Gastrocnemius medialis (tissue), 3 donors: ENCODE measurements around the gene NFATC2IP.

DNA sequence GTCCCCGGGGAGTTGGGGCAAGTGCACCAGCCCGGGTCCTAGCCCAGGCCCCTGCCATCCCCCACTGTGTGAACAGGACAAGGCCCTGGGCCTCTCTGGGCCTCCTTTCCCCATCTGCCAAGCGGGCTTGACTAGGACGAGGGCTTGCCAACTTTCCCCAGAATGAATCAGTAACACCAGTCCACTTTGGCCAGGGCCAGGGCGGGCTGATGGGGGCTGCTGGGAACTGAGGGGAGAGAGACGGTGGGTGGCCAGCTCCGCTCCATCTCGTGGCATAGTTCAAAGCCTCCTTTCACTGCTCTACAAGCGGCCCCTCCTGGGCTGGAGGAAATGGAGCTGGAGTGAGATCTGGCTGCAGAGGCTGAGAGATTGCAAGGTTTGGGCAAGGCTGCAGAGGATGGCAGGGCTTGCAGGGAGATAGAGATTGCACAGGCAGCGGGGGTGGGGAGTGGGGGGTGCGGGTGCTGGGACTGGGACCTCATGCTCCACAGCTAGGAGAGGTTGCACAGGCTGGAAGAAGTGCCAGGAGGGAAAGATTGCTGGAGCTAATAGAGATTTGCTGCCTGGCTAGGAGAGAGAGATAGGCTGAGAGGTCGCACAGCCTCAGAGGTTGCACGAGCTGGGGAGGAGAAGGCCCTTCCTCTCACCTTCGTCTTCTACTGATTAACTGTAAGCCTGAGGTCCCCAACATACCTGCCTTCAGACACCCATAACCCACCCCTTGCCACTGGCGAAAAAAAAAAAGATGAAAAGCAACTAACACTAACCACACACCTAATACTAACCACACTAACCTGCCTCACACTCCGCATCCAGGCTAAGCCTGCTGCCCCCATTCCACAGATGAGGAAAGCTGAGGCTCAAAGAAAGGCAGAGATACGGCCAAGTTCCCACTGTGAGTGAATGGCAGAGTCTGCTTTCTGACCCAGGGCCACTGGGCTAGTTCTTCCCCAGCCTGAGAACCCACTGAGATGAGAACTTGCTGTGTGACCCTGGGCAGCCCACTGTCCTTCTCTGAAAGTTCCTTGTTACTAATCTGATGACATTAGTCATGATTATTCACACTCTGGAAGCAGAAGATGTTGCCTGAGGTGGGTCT lies 4.3 kb downstream of the IL21R start:
- PRO-cap, result no peak
- RAMPAGE, long total RNA, 3 experiments, result no peak in any of the 3 experiments

DNA sequence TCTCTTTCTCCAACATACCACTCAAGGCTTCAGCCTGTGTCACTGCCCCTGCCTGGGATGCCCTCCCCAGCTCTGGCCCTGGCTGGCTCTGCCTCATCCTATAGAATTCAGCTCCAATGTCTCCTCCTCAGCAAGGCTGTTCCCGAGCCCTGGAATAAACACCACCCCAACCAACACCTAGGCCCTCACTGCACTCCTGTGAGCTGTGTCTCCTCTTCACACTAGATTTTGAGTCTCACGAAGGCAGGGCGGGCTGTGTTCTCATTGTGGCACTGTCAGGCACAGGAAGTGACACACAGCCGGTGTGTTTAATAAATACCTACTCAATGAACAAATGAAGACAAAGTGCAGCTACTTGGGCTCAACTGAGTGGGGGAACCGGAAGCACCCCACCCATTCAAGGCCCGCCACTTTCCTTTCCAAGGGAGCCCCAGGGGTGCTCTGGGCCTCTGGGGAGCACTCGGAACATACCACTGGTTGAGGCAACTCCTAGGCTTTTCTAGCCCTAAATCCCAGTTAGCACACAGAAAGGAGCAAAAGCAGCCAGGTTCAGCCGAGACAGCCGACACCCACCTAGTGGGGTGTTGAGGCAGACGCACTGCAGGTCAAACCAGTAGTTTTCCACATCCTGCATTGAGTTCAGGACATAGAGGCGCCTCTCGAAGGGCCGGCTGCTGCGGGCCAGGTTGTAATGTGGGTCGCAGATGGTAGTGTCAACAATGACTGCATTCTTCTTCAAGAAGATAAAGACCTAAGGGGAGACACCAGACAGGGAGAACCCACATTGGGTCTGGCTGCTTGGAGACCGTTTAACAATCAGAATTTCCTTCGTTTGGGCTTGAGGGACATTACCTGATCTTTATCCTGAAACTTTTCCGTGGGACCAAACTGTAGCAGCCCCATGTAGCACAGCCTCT lies 57.7 kb downstream of the GTF3C1 start:
- PRO-cap, result unidirectional peak, minus-strand start at position 236 of the sequence
- RAMPAGE, long total RNA, 3 experiments, result no peak in any of the 3 experiments

DNA sequence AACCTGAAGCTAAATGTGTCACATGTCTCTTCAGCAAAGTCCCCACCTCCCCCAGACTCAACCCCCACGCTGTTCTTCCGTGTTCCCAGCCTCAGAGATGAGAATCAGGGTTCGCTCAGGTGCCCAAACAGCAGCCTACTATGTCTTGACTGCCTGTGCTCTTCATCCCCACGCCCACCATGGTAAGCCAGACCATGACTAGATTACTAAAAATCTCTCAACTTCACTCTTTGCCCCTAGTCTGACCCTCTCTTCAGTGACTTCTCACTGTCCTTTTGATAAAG lies 2.4 kb downstream of the GTF3C1 start:
- PRO-cap, result no peak
- RAMPAGE, long total RNA, 3 experiments, result no peak in any of the 3 experiments

DNA sequence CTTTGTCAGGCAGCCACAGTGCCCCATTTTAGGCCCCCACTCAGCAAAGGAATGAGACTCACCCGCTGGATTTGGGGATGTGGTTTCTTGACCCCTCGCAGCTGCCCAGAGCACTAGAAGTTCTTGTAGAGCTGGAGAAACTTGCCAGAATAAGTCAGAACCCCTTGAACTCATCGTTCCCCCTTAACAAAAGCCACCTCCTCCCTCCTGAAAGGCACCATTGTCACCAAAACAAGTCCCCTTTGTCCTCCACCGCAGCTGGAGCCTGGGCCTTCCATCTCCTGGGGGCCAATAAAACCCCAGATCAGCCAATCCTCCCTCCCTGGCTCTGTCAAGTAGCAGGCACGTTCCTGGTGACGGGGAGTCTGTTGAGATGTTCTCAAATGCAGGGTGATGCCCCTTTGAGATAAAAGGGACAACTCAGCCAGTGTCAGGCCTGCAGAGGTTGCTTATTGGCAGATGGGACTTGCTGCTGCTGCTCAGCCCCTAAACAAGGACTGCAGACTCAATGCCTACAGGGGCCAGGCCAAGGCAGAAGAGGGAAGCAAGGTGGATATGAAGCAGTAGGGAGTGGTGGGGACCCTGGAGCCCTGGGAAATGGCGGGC lies 168.8 kb downstream of the KATNIP start:
- PRO-cap, result no peak
- RAMPAGE, long total RNA, 3 experiments, result no peak in any of the 3 experiments

DNA sequence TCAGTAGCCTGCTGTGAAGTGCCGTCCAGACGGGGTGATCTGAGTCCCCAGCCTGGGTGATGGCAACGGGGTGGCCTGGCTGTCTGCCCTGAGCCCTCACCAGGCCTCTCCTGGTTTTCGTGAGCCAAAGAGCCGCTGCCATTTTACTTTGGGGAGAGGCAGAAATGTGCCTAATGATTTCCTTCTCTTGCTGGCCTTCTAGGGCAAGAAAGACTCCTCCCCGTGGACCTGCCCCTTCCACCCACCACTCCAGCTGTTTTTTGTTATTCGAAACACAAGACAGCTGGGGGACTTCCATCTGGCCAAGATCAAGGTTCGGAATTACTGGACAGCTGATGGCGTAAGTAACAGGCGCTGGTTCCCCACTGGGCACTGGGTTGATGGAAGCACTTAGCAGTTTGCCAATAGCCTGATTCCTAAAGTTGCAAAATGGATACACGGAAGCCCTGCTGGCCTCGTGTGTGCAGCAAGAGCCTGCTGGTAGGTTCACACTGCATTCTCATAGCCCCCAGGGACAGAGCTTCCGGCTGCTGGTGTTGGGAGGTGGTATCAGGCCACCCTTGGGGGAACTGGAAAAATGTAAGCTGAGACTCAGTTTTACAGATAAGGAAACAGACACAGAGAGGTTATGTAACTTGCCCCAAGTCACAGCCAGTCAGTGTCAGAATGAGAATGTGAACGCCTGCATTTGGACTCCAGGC lies 171.6 kb downstream of the KATNIP start:
- PRO-cap, result no peak
- RAMPAGE, long total RNA, 3 experiments, result no peak in any of the 3 experiments

DNA sequence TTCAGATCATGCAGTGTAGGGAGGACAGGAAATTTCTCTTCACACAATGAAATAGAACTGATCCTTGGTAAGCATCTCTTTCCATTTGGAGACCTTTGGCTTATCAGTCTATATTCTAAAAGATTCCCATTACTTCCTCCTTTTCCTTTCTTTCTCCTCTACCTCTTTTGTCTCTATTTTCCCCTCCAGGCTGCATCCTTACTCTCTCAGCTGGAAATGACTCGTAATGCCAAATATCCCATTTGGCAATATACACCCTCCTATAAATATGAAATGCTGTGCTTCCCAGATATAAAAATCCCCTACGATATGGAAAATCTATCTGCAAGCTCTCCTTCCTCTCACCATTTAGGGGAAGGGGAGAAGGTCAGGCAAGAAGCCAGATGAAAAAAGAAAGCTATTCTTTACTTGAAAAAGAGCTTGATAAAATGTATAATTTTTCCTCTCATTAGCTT lies 40.0 kb downstream of the XPO6 start:
- PRO-cap, result no peak
- RAMPAGE, long total RNA, 3 experiments, result no peak in any of the 3 experiments

- PRO-cap, result no peak
- RAMPAGE, long total RNA, 3 experiments, result no peak in any of the 3 experiments
Observed at GRCh38 chr16:28203358-28204573, 8.0 kb downstream of the XPO6 start.

GRCh38 chr16:28526522-28526857 lies 12.3 kb downstream of the NUPR1 start:
- PRO-cap, result no peak
- RAMPAGE, long total RNA, 3 experiments, result no peak in any of the 3 experiments

DNA sequence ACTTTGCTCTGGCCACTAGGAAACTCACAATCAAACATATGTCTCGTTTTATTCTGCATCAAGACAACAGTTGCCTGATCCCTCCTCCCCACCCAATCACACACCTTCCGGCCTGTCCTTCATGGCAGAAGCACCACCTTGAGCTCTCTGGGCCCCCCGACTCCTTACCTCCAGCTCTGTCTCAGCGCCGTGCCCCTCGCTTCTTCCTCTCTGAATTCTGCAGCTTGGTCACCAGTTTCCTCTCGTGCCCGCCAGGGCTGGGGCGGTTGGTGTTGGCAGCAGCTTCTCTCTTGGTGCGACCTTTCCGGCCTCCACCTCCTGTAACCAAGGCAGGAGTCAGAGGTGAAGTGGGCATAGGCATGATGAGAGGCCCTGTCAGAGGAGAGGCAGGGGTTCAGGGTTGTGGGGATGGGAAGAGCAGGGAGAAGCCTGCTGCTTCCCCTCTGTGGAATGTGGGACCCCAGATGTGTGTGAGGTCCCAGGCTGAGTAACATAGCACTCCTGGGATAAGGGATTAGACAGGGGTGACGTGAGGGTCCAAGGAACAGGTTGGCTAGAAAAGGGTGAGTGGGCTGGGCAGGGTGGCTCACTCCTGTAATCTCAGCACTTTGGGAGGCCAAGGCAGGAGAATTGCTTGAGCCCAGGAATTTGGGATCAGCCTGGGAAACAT lies 801 bp downstream of the NUPR1 start:
- PRO-cap, result no peak
- RAMPAGE, long total RNA, 3 experiments, result no peak in any of the 3 experiments

GRCh38 chr16:28572625-28572973 lies 18.9 kb downstream of the SGF29 start:
- PRO-cap, result no peak
- RAMPAGE, long total RNA, 3 experiments, result no peak in any of the 3 experiments

DNA sequence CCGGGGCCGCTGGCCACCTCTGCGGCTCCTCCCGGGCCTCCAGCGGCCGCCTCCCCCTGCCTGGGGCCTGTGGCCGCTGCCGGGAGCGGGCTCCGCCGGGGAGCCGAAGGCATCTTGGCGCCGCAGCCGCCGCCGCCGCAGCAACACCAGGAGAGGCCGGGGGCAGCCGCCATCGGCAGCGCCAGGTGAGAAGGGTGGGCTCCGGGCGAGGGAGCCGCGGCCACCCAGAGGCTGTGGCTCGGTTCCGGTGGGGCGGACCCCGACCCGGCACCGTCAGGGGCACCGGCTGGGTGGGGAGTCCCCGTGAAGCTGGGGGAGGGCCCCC lies 537 bp downstream of the ATXN2L start:
- PRO-cap, result no peak
- RAMPAGE, long total RNA, 3 experiments, result no peak in any of the 3 experiments

GRCh38 chr16:28825950-28827290 lies 3.6 kb downstream of the ATXN2L start:
- PRO-cap, result no peak
- RAMPAGE, long total RNA, 3 experiments, result no peak in any of the 3 experiments

GRCh38 chr16:28835823-28836140 lies 10.4 kb downstream of the TUFM start:
- PRO-cap, result no peak
- RAMPAGE, long total RNA, 3 experiments, result no peak in any of the 3 experiments

DNA sequence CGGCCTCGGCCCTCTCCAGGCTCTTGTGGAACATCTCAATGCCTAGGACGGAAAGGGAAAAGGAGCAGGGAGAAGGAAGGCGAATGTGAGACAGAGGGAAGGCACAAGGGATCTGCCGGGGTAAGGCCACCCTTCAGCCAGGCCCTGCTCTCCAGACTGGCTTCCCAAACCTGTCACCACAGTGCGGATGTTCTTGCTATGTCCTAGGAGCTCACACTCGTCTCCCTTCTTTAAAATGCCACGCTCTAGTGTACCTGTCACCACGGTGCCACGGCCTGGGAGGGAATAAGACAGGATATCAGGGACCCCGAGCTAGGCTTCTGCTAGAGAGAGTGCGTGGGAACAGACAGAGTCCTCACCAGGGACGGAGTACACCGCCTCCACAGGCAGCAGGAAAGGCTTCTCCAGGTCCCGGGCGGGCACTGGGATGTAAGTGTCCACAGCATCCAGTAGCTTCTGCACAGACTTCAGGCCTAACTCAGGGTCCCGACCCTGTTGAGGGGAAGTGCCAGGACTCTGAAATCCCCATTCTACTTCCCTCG lies 2.0 kb downstream of the TUFM start:
- PRO-cap, result no peak
- RAMPAGE, long total RNA, 3 experiments, result no peak in any of the 3 experiments

- PRO-cap, result no peak
- RAMPAGE, long total RNA, 3 experiments, result no peak in any of the 3 experiments
Observed at GRCh38 chr16:28875168-28875999, 2.9 kb upstream of the ATP2A1 start.

- PRO-cap, result no peak
- RAMPAGE, long total RNA, 3 experiments, result no peak in any of the 3 experiments
Observed at GRCh38 chr16:28923577-28924220, 1.3 kb downstream of the RABEP2 start.

- PRO-cap, result unidirectional peak, plus-strand start at chr16:28951007
- RAMPAGE, long total RNA, 3 experiments, result no peak in any of the 3 experiments
Observed at GRCh38 chr16:28950478-28951079, at the start of gene NFATC2IP. Gene NFATC2IP, plus strand, starts transcription at chr16:28950937.

GRCh38 chr16:28954246-28954899 lies 3.6 kb downstream of the NFATC2IP start:
- PRO-cap, result no peak
- RAMPAGE, long total RNA, 3 experiments, result no peak in any of the 3 experiments

DNA sequence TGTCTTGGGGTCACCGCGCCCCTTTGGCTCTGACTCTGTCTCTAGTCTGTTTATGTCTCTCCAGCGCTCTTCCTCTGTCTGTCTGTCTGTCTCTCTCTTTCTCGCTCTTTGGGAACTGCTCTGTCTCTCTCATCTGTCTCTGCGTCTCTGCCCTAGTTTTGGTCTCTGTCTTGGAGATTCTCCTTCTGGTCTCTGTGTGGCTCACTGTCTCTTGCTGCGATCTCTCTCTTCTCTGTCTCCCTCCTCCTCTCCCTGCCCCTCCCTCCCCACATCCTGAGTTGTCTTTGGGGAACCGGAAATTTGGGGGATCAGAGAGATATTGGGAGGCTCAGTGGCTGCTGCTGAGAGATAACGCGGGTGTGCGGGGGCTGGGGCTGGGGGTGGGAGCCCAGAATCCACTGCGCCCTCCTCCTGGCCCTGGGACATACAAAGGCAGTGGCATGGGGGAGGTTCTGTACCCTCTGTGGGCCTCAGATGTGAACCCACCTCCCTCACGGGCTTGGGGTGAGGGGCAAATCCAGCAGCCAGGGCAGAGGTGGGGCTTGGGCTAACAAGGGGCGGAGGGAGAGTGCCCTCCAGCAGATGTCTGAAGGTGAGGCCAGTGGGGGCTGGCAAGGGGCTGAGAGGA lies 24.4 kb downstream of the LAT start:
- PRO-cap, result no peak
- RAMPAGE, long total RNA, 3 experiments, result no peak in any of the 3 experiments

- PRO-cap, result no peak
- RAMPAGE, long total RNA, 3 experiments, result no peak in any of the 3 experiments
Observed at GRCh38 chr16:29185764-29186294, 201.0 kb downstream of the LAT start.